Aorta (tissue), 1 donor: ENCODE measurements around the genes PHEX, MAGEB6 and TAB3.

- PRO-cap = no peak
Measured at GRCh38 chrX:21678106-21678379, 19.9 kb upstream of the KLHL34 start.

GRCh38 chrX:21932368-21932674 lies 8.2 kb upstream of the SMS start:
- PRO-cap = no peak

- PRO-cap = no peak
Measured at GRCh38 chrX:22032063-22032512, at the start of gene PHEX. Gene PHEX (plus strand): TSS chrX:22032325.

- PRO-cap = no peak
Measured at GRCh38 chrX:23692119-23692628, 24.9 kb downstream of the PRDX4 start.

GRCh38 chrX:23822269-23822982 lies 39.5 kb downstream of the SAT1 start:
- PRO-cap = no peak

DNA sequence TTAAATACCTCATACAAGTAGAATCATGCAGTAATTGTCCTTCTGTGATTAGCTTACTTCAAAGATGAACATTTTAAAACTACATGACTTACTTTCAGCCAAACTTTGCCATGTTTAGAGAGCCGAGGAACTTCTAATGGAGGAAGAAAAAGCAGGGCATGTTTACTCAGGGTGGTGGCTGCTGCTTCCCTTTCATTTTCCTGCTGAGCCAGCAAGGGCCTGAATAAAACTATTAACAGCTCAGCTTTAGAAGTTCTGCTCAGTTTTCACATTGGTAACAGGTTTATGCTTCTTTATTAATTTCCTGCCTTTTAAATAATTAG lies 62.2 kb downstream of the APOO start:
- PRO-cap = no peak

DNA sequence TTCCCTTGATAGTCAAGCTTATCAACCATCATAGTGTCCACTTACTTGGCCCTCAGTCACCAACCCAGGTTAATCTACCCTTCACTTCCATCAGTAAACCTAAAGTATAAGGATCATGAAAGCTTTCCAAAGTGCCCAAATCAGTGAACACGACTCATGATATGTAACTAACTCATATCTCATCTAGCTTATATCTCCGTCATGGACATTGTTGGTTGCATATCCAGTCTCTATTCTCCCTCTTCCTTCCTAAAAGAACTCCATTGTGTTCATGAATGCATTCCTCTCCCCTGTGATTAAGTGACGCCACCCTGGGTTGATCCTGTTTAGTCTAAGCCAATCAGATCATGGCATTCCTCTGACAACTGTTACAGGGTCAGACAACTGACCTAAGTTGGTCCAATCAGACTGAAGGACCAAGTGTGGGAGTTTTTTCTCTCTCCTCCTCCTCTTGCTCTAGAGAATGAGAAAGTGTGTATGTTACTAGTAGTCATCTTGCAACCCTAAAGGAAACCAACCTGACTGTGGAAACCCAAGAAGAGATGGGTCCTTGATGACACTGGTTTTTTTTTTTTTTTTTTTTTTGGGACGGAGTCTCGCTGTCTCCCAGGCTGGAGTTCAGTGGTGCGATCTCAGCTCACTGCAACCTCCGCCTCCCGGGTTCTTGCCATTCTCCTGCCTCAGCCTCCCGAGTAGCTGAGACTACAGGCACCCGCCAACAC lies 3.6 kb downstream of the APOO start:
- PRO-cap = no peak

DNA sequence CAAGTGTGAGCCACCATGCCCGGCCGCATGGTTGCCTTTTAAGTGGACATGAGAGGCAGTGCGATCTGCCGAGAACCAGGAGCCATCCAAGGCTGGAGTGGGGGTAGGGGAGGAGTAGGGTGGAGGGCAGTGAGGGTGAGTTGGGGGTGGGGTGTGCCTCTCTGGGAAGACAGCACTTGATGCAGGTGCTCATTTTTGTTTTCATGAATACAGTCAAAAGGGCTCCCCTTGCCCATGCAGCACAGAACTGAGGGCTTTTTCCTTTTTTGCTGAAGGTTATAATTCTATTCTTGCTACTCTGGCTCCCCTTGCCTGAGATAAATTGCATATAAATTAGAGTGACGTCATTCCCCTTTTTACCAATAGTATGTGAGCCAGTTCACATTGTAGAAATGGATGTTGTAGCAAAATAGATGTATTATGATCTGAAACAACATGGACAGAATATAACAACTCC lies 28.3 kb downstream of the CXorf58 start:
- PRO-cap = no peak

GRCh38 chrX:23952906-23953777 lies 45.3 kb downstream of the CXorf58 start:
- PRO-cap = no peak

GRCh38 chrX:24117178-24117762 lies 32.3 kb upstream of the ZFX start:
- PRO-cap = no peak

DNA sequence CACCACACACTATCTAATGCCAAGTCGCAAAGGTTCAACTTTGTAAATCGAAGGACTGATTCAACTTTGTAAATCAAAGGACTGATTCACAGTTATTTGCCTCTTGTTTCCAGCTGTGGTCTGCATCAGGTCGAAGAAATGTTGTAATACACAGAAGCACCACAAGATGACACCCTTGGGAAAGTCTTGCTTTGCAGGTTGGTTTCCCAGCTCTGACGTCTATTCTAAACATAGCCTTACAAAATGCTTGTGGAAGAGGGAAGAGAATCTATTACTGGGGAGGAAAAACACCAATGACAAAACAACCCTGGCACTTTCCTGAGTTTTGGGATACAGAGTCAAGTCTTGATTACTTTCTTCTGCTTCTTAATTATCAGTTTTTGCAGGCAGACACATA lies 35.3 kb downstream of the SUPT20HL1 start:
- PRO-cap = no peak

DNA sequence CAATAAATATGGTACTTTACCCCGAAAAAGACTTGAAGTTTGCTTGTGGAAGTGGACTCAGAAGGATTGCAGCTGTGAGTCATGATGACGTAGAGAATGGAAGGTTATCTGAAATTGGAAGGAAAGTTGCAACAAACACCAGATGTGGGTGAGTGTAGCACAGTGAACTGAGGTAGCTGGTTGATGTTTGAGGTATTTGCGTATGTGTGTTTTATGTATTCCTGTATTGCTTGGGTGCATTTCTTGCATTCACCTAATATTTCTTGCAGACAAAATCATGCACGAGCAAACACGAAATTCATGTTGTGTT lies 112.9 kb downstream of the ARX start:
- PRO-cap = no peak

DNA sequence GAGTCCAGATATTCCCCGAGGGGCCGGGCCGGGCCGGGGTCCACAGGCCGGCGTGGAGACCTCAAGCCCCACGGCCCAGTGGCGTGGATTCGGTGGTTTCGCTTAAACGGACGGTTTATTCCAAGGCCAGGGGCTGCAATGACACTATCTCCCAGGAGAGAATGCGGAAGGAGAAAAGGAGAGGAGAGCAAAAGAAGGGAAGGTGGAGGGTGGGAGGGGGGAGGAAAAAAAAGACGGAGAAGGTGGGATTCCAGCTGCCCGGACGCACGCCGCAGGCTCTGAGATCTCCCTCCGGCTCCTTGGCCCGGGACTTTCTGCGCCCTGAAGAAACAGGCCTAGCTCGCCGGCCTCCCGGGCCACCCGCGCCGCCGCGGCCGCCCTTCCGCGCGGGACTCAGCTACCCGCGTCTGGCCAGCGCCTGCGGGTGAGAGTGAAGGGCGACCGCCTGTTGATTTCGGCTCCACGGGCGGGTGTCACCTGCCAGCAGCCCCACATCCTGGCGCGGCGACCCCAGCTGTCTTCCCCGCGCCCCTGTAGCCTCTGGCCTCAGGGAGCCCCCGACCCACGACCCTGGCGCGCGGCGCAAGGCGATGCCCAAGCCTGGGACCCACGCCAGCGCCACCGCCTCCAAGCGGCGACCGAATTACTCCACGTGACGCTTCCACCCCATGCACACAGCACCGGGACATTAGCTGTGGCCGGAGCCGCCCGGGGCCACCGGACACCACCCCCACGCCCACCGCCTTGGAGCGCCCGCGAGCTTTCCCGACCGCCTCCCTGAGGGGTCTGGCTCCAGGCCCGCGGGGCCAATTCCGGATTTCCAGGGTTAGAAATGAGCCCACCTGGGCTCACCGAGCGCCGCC lies 10.4 kb downstream of the ARX start:
- PRO-cap = no peak

DNA sequence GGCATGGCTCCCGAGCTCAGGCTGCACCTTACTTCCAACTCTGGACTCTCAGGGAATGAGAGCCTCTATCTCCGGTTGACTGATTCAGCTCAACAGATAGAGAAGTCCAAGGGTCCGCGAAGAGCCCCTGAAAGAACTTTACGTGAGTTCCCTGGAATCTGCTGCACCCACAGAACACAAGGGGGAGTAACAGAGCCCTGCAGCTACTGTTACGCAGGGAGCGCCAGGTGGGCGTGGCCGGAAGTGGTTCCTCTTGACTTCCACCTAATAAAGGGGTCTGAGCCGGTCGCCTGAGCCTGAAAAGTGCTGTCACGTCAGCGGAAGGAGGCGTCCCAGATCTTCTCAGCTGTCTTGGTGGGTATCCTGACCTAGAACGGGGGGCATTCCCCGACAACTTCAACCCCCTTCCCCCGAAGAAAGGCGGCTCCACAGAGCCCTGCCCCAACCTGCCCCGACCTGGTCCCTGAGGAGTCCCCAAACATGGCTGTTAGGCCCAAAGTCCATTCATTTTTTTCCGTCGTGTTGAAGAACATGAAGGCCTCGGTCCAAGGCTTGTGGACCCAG lies at the start of gene MAGEB6:
Gene MAGEB6 (plus strand): TSS at position 267 of the 564 bp plus-strand sequence.
- PRO-cap = no peak

DNA sequence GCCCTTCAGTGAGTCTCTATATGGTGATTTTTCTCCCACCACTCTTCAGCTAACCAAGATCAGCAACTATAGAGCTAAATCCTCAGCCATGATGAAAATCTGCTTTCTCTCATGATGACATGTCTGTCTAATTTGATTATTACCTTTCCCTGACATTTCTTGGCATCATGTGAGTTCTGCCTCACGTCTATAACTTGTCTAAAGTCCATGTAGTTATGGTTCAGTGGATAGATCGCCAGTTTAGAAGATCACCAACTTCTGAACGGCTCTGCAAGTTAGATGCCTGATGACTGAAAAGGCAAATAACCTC lies 14.9 kb upstream of the DCAF8L1 start:
- PRO-cap = no peak

- PRO-cap = no peak
Measured at GRCh38 chrX:28659378-28659733, 72.1 kb downstream of the IL1RAPL1 start.

DNA sequence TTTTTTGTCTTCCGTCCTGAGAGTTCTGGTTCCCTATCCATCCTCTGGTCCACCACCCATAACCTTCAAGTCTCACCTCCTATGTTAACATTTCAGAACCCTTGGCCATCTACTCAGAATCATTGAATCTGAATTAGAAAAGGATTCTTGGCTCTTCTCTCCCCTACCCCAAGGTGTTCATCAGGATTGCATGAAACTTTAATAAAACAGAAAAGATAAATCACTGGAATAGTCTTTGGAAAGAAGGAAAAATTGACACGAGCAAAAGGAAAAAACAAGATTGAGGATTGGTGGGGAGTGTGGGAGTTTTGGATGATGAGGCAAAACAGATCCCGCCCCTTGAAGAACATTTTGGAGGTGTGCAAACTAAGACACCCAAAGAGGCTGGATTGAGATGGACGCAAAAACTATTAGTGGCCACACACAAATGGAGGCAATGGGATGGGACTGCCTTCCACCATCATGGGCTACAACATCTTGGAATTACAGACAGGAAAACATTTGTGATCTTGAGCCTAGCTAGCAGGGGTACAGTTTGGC lies 3.3 kb downstream of the TASL start:
- PRO-cap = no peak

- PRO-cap = no peak
Measured at GRCh38 chrX:30830551-30831783, 58.1 kb downstream of the TAB3 start.

DNA sequence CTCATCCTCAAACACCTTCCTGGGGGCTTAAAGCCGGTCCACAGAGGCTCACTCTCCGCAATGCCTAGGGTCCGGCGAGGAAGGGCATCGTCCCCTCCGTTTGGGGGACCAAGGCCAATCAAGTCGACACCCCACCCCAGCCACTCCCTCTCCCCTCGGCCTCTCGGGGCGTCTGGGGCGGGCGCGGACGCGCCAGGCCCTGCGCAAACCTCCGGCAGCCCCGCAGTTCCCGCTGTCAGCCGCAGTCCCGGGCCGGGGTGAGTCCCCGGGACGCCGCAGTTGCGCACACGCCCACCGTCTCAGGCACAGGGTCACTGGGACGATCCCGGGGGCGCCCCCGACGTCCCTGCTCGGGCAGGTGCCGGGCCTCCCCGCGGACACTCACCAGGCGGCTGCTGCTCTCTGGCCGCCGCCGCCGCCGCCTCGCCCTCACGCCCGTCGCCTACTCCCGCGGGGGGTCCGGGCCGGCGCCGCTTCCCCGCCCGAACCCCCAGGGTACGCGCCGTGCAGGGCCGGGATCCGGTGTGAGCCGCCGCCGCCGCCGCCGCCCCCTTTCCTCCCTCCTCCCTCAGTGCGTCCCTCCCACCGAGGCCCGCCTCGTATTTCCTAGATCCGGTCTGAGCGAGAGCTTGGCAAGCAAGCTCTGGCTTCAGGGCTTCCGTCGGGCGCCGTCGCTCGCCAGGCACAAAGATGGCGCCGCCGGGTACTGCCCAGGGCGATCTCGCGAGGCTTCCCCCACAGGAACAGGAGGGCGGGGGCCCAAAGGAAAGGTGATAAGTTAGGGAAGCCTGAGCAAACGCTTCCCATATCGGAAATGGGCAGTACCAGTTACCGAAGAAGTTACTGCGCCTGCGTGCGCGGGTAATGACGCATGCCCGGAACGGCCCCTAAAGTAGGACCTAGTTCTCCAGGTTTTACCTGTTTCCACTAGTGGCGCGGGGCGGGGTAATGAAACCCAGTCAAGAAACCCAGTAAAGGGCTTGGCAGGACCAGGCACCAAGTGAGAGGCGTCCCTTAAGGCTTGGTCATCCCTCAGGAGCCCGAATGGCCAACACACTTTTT lies at the start of gene TAB3:
Gene TAB3 (minus strand): TSS at position 526 of the 1,062 bp plus-strand sequence.
- PRO-cap = bidirectional peak, plus-strand start at position 864 of the sequence, minus-strand start at position 573 of the sequence

GRCh38 chrX:31929244-31929897 lies 857.5 kb upstream of the FTHL17 start:
- PRO-cap = no peak